Breast epithelium (tissue), 2 donors: ENCODE data around the genes DRC7 and CNOT1.

DNA sequence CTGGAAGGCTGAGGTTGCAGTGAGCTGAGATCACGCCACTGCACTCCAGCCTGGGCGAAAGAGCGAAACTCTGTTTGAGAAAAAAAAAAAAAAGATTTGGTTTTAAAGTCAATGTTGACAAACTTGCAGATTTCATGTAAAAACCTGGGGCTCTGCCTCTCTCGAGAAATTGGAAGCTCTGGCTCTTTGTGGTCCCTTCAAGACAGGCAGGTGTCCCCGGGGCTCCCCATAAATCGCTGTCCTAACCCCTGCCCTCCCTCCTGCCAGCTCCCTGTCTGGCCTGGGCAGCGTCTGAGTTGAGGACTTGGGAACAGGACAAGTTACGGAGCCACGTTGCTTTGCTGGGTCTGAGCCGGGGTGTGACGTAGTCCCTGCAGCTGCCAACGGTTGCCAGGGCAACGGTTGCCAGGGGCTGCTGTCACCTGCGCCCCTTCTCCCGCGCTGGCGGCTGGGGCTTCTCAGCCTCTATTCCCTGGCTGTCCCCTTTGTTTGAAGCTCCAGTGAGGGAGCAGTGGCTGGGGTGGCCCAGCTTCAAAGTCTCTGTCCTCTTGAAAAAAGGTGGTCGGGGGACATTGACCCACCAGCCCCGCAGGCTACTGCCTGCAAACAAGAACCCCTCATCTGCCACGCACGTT, 10.7 kb downstream of the ADGRG1 start:
- PRO-cap: no peak
- RAMPAGE, long total RNA, 2 experiments: no peak in any of the 2 experiments

DNA sequence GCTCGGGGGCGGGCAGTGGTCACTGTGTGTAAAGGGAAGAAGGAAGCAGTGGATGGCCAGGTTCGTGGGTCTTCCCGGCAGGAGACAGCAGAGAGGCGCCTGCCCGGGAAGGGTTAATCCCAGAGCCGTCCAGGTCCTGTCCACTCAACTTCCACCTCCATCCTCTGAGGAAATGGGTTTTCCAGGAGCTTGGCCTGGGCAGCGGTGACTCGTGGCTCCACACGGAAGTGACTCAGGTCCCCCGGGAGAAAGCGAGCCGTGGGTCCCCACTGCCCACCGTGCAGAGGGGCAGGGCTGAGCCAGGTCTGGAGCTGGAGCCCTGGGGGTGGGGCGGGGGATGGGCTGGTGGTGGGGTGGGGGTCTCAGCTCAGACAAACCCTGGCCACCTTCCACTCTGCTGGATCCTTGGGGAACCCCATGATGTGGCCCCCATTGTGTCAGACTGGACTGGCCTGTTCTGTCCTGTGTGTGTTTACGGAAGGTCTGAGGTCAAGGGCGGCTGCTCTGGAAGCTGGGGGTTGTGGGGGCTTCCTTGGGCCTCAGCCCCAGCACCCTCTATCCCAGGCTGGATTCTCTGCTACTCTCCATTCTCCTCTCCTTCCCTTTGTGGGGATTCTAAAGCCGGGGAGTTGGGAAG, 17.7 kb downstream of the ADGRG1 start:
- PRO-cap: no peak
- RAMPAGE, long total RNA, 2 experiments: no peak in any of the 2 experiments

DNA sequence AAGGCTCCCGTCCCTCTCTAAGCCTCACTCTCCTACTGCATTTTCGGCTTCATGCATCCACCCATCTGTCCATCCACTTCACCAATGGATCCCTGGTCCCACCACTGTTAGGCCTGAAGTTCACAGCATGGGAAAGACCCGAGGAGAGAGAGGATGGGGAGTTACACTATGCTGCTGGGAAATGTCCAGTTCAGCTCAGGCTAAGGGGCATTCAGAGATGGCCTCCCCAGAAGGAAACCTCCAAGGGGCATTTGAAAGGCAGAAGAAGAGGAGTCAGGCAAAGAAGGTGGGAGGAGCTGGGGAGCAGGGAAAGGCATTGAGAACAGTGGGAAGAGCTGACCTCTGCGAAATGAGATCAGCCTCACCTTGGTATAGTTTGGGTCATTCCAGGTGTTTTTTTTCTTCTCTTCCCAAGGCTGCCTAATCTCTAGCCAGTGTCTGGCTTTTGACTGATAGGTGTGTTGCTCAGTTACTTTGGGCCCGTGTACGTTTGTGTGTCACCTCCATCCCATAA, 11.7 kb upstream of the DRC7 start:
- PRO-cap: no peak
- RAMPAGE, long total RNA, 2 experiments: no peak in any of the 2 experiments

GRCh38 chr16:57694185-57695459, at the start of gene DRC7:
Gene DRC7 (plus strand): TSS chr16:57694806.
- PRO-cap: no peak
- RAMPAGE, long total RNA, 2 experiments: no peak in any of the 2 experiments

DNA sequence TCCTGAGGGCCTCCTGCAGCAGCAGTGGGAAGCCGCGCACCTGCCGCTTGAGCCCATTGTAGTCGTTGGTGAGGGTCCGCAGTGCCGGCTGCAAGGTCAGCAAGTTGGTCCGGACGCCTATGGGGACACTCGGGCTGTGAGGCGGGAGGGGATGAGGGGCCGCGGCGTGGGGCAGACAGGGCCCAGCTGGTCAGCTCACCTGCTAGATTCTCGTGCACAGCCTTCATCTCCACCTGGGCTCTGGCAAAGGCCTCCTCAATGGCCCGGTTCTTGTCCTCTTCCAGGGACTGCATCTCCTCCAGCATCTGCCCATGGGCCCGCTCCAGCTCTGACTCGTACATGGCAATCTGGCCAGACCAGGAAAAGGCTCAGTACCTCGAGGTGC, 32.7 kb downstream of the KIFC3 start:
- PRO-cap: no peak
- RAMPAGE, long total RNA, 2 experiments: no peak in any of the 2 experiments

GRCh38 chr16:57801714-57802225, 521 bp downstream of the KIFC3 start:
- PRO-cap: no peak
- RAMPAGE, long total RNA, 2 experiments: no peak in any of the 2 experiments

GRCh38 chr16:58409325-58409844, 17.1 kb downstream of the GINS3 start:
- PRO-cap: no peak
- RAMPAGE, long total RNA, 2 experiments: no peak in any of the 2 experiments

GRCh38 chr16:58542174-58542750, 26.9 kb downstream of the SETD6 start:
- PRO-cap: no peak
- RAMPAGE, long total RNA, 2 experiments: no peak in any of the 2 experiments

DNA sequence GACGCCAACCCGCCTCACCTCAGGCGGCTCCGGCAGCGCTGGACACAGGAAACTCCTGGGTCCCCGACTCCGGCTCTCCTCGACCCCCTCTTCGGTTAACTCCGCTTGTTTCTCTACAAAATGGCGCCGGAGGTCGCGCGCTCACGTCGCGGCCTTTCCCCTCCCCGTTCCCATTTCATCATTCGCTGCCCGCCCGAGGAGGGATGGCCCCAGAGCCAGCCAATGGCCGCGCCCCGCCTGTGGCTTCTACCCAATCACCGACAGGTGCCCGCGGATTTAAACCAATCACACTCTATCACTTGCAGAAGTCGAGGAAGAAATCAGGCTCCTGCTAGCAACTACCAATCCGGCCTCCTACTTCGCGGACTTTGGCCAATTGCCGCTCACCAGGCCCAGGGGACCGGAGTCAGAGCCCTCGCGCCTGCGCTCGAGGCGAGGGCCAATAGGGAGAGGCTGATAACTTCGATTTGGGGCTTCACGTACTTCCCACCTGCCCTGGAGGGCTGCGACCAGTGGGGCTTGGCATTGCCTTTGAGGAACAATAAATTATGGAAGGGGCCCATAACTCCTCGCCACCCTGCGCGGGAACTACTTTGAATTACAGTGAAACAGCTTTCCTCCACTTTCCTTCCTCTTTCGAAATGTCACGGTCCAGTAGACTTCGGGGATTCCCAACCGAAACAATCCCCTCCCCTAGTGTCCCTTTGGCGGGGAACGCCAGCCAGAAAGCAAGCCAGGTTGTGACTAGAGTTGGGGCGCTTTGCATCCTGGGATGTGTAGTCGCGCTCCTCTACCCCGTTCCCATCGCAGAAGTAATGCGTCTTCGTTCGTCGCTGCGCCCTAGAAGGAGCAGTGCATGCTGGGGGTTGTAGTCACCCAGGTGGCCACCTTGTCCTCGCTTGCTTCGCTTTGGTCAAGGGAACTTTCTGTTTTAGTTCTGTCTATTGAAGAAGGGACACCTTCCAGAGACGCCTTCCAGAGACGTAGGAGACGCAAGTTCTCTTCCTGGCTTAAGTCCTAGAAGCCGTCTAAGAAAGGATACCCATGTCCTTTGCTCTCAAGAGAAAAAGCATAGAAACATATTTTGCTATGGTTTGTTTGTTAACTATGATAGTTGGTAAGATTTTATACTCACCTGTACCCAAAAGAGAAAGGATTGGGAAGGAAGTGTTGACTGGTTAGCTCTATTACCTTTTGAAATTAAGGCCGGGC, at the start of gene CNOT1:
TSS of gene CNOT1 (minus strand) at position 117 of the 1,212 bp plus-strand sequence.
- PRO-cap: bidirectional peak, plus-strand start at position 459 of the sequence, minus-strand start at position 177 of the sequence
- RAMPAGE, long total RNA, 2 experiments: start-site peak on the minus strand in 1 of 2 experiments, centred at position 108 of the sequence, 32 reads per replicate

DNA sequence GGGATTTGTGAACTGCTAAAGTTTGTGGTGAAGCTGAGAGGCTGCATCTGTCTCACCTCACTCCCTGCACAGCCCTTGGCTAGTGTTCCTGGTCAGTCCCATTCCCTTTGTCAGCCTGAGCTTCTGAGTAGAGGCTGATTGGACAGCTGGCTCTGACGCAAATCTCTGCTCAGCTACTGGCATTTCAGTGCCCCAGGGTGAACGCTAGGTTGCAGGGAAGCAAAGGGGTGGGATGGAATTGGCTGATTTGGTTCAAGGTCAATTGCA, 23.1 kb upstream of the CNOT1 start:
- PRO-cap: no peak
- RAMPAGE, long total RNA, 2 experiments: no peak in any of the 2 experiments

DNA sequence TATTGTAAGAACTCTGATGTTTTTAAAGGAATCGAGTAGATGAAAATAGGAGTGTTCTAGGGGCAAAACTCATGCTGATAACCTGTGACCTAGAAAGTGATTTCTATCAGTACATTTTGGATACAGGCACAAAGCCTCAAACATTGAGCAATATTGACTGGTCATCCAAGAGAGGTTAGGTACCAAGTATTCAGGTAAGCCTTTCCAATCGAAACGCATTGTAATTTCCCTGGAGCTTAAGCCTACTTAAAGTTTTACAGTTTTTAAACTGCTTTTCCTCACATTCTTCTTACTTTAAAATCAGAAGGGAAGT, 3.4 kb downstream of the GOT2 start:
- PRO-cap: no peak
- RAMPAGE, long total RNA, 2 experiments: no peak in any of the 2 experiments

DNA sequence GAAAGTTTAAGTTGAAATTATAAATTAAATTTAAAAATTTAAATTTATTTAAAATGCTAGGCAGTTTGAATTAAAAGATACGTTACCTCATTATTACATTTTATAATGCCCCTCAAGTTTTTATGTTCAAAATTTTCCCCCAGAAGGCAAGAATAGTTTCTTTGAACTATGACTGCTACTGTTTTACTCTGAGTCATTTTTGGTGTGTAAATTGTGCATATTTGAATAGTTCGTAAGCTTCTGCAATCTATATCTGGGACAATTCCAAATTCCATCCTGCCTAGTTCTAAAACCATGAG, 839.7 kb upstream of the GOT2 start:
- PRO-cap: no peak
- RAMPAGE, long total RNA, 2 experiments: no peak in any of the 2 experiments

DNA sequence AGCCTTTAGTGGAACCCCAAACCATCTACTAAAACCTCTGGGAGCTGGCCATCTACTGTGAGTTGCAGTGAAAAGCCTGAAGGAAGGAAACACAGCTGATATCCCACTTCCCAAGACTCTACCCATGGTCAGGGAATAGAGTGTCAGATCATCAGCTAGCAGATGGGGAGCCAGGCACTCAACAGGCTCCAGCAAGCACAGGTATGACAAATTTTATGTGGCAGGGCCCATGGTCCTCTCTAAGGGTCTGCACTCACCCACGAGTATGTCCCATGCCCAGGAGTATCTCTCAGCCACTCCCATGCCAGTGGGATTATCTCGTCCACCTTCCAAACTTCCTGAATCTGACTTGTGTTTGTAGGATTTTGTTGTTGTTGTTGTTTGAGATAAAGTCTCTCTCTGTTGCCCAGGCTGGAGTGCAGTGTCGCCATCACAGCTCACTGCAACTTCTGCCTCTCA, 1462.9 kb downstream of the CDH8 start:
- PRO-cap: no peak
- RAMPAGE, long total RNA, 2 experiments: no peak in any of the 2 experiments

- PRO-cap: no peak
- RAMPAGE, long total RNA, 2 experiments: no peak in any of the 2 experiments
Measured at GRCh38 chr16:64998454-64999253, 123.2 kb downstream of the CDH11 start.

GRCh38 chr16:65118252-65118470, 3.7 kb downstream of the CDH11 start:
- PRO-cap: no peak
- RAMPAGE, long total RNA, 2 experiments: no peak in any of the 2 experiments

DNA sequence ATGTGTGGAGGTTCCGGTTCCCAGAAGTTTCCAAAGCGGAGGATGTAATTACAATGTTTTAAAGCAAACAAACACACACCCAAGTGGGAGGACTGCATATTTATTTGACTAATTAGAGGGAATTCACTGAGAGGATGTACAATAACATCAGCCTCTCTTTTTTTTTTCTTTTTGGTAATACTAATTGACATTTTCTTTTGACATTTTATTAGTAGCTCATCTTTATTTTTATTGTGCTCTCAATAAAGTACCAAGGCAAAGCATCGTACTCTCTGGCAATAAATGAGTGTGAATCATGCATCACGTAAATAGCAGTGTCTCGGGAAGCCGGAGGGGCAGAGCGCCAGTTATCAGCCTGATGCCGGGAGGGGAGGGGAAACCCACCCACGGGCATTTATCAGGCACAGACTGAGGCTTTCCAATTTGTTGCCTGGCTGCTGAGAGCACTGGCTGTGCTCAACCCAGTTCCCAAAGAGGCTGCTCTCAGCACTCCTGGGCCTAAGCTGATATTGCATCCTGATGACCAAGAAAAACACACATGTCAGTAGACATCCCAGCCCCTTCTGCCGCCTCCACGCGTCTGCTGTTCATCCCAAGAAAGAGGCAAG, 118.4 kb upstream of the CDH5 start:
- PRO-cap: unidirectional peak, plus-strand start at position 421 of the sequence
- RAMPAGE, long total RNA, 2 experiments: no peak in any of the 2 experiments

DNA sequence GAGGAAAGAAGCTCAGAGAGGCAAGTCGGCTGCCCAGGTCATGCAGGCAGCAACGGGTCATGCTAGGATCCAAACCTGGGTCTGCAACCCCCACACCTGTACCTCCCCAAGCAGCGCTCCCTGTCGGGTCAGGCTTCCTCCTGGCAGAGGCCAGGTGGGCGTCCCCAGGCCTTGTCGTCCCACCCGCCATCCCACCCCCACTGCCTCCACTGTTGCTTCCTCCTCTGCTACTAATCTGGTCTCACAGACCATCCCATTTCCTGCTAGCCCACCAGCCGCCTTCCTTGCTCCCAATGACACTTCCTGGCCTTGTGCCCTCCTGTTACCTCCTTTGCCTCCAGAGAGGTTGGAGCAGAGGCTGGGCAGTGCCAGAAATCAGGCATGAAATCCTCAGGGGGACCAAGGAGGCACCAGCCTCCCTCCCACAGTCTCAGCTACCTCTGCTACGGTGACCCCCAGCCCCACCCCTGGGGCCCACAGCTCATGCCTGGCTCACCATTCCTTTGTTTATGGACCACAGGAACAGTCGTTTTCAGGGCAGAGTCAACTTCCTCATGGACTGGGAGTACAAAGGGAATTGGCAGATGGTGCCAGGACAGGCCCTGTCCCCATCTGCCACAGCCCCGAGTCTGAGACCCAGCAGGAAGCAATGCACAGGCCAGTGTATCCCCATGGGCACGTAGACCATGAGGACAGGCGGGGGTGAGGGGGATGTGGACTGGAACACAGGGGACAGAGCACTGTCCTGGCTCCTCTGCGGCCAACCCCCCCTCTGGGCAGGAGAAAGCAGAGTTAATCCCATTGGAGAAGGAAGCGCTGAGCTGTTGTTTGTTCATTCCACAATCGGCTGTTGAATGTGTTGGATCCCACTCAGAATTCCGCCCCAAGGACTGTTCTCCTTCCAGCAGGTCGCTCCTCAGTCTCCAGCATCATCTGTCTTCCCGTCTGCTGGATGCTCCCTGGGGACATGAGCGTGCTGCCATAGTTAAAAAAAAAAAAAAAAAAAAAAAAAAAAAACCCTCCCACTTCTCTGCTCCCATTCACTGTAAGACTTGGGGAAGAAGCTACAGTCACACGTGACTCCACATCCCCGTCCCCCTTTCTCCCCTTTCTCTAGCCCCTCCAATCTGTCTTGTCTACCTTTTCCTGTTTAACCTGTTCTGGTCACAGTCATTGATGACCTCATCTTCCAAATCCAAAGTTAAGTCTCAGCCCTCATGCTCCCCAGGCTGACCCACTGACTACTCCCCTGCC, 2.1 kb upstream of the CDH5 start:
- PRO-cap: no peak
- RAMPAGE, long total RNA, 2 experiments: no peak in any of the 2 experiments

GRCh38 chr16:66474687-66475069, 47.6 kb downstream of the BEAN1 start:
- PRO-cap: no peak
- RAMPAGE, long total RNA, 2 experiments: no peak in any of the 2 experiments

DNA sequence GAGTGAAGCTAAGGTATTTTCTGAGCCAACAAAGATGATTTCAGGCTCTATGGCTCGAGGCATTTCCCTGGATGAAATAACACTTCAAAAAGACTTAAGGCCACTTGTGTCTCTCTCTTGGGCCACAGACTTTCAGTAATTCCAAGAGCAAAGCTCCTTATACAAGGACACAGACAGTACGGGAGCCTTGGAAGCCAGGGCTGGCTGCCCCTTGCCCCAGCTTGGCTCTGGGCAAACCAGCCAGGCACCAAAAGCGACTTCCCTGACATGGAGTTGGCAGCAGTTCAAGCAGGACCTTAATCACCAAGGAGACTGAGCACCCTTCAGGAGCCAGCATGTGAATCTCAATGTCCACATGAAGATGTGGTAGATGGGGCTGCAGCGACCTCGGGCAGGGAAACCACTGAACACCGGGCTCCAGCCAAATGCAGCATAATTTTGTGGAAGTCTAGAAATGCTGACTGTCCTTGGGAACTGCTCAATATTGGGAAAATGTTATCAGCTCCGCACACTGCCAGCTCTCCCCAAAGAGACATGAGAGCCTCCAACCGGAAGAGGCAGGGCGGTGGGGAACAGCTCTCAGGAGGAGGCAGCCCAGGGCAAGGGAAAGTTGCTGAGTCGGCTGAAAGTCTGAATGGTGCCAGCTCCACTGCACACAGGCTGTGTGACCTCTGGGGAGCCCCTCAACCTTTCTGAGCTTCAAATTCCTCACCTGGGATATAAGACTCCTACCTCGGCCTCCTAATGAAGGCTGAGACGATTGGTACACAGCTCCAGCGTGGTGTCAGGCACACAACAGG, 38.9 kb downstream of the TK2 start:
- PRO-cap: no peak
- RAMPAGE, long total RNA, 2 experiments: no peak in any of the 2 experiments

GRCh38 chr16:66516092-66516686, 33.7 kb downstream of the TK2 start:
- PRO-cap: no peak
- RAMPAGE, long total RNA, 2 experiments: no peak in any of the 2 experiments